Cytotoxic T cell (primary cell): ENCODE data around the gene FAM9C.

DNA sequence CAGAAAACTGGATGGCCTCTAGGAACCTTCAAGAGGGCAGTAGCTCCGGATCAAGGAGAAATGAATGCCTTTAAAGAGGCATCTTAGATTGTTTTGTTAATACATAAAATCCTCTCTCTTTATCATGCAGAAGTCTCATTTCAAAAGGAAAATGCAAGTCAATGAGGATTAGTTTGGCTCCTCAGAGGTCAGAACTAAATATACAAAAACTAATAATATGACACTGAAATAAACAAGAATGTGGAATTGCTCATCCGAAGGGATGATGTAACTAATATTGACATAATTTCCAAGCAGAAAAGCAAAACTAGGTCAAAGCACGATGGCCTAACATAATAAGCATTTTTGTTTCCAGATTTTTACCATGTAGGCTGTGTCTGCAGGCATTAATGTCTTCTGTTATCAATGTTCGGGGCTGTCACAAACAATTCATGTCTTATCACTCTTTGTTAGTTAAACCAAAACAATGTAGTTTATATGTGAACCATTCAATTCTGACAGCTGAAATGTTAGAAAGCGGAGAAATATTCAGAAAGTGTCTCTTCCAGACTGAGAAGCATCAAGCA is 8.7 kb downstream of the MID1 start:
- PRO-cap, 2 experiments: no peak in any of the 2 experiments

DNA sequence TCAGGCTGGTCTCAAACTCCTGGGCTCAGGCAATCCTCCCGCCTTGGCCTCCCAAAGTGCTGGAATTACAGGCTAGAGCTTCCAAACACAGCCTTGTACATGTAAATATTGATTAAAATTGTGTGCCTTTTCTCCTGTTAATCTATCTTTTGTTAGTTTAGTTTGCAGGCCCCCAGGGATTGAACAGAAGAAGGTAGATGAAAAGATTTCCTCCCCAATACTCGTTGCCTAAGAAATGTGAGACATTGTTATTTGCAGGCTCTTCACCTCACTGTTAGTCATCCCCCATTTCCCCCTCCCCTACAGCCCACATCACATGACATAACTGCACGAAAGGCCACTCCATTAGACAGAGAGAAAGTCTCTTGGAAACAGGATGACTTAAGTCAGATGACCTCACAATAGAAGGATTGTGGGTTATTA is 13.3 kb upstream of the MID1 start:
- PRO-cap, 2 experiments: no peak in any of the 2 experiments

- PRO-cap, 2 experiments: no peak in any of the 2 experiments
Observed at GRCh38 chrX:10677318-10677827, 57.0 kb upstream of the MID1 start.

- PRO-cap, 2 experiments: no peak in any of the 2 experiments
Observed at GRCh38 chrX:11427234-11428186, 134.3 kb downstream of the AMELX start.

DNA sequence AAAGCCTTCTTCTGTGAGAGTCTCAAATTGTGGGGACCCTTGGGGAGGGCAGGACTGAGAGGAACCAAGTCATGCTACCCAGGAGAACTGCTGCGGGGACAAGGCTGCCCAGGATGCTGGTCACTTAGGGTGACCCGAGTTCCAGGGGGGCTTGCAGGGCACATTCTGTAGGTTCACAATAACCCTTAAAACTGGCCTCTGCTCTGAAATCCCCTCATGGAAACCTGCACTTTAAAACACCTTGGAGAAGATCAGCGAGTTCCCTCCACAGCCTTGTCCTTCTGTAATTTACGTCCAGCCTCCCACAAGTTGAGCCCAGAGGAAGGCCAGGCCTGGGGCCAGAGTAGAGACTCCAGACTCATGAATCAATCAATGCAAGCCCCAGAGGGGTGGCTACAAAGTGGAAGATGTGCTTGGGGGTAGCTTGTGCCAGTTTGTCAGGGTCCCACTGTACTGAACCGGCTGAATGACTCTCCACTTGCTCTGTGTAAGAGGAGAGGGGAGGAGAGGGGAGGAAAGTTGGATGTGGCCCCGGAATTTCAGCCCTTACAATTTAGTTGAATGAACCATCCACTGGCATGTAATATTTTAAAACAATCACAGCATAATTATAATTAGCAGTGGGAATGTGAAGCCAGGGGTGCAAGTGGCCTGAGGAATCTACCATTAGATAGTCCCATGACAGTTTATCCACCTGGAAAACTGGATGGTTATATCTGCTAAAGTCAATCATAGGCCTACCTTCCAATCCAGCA is 135.2 kb downstream of the AMELX start:
- PRO-cap, 2 experiments: no peak in any of the 2 experiments

GRCh38 chrX:11766375-11766952 is 8.4 kb downstream of the MSL3 start:
- PRO-cap, 2 experiments: peak in 1 of 2 experiments; most common plus-strand start chrX:11766717 (in 1); most common minus-strand start chrX:11766592 (in 1)

GRCh38 chrX:12138534-12139058 is 323 bp downstream of the FRMPD4 start:
- PRO-cap, 2 experiments: no peak in any of the 2 experiments

DNA sequence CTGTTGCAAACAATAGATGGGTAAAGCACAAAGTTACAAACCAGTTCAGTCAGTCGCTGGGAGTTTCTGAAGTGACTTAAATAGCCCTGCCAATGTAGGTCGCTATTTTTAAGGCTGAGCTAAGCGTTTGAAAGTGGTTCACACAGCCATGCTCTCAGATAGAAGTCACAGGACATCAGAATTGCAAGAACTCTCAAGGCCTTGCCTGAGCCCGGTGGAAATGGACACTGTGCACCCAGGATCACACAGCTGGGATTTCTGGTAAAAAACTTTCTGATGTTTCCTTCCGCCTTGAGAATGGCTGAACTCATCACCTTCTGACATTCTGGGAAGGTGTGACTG is 296.4 kb upstream of the PRPS2 start:
- PRO-cap, 2 experiments: no peak in any of the 2 experiments

- PRO-cap, 2 experiments: no peak in any of the 2 experiments
Observed at GRCh38 chrX:12910397-12910875, 4.0 kb downstream of the TLR8 start.

GRCh38 chrX:12946671-12947120 is 28.2 kb upstream of the TMSB4X start:
- PRO-cap, 2 experiments: no peak in any of the 2 experiments

DNA sequence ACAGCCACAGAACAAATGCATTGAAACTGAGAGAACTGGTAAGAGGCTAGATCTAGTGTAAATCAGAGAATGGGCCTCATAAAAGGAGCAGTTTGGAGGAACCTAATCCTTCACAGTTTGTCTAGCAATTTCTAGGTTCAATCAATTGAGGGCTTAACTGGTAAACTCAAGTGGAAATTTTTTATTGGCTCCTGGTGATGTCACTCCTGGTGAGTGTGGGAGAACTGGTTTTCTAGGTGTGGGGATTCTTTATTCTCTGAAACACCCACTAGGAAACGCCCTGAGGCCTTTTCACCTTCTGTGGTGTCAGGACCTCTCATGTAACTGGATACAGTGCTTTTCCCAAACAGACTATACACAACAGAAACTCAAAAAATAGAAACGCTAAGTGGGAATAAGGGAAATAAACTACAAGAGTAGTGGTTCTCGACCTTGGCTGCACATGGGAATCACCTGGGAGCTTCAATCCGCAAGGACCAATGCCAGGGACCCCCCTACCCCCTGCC is 27.7 kb upstream of the TMSB4X start:
- PRO-cap, 2 experiments: no peak in any of the 2 experiments

- PRO-cap, 2 experiments: peak in 2 of 2 experiments; most common plus-strand start chrX:12957461 (in 2)
Observed at GRCh38 chrX:12957318-12957527, 17.7 kb upstream of the TMSB4X start.

GRCh38 chrX:12970571-12971295 is 4.2 kb upstream of the TMSB4X start:
- PRO-cap, 2 experiments: peak in 2 of 2 experiments; most common plus-strand start chrX:12970780 (in 1); most common minus-strand start chrX:12970689 (in 1)

GRCh38 chrX:12979944-12980529 is 5.1 kb downstream of the TMSB4X start:
- PRO-cap, 2 experiments: peak in 2 of 2 experiments; most common minus-strand start chrX:12980175 (in 2)

GRCh38 chrX:12981955-12982376 is 7.1 kb downstream of the TMSB4X start:
- PRO-cap, 2 experiments: no peak in any of the 2 experiments

- PRO-cap, 2 experiments: no peak in any of the 2 experiments
Observed at GRCh38 chrX:13044376-13044925, at the start of gene FAM9C. Gene FAM9C (minus strand): TSS chrX:13044620.

GRCh38 chrX:13089958-13090620 is 45.7 kb upstream of the FAM9C start:
- PRO-cap, 2 experiments: no peak in any of the 2 experiments

GRCh38 chrX:13092176-13092984 is 48.0 kb upstream of the FAM9C start:
- PRO-cap, 2 experiments: peak in 2 of 2 experiments; most common plus-strand start chrX:13092800 (in 2); most common minus-strand start chrX:13092614 (in 2)

DNA sequence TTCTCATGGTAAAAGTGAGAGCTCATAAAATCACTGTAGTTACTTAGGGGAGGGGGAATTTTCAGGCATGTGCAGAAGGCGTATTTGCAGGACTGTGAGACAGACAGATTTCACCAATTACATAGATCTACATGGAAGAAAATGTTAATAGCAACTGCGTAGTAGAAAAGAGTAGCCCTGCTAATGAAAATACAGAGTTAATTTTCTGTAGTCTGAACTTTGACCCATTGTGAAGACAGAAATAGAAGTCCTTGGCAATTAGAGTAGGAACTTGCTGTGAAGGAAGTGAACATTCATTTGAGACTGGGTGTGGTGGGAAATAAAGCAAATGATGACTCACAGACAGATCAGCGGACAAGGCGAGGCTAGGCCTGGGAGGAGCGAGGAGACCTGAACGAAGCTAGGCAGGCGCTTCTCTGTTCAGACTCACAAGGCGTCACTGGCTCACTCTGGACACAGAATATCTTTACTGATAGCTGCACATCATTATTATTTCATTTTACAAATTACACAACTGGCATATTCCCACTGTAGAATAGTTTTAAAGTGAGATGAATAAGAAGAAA is 57.2 kb upstream of the FAM9C start:
- PRO-cap, 2 experiments: no peak in any of the 2 experiments

- PRO-cap, 2 experiments: no peak in any of the 2 experiments
Observed at GRCh38 chrX:13239342-13239678, 80.5 kb downstream of the ATXN3L start.